Pericardium fibroblast (primary cell): Measurements from ENCODE around the genes SLC26A3 and LSMEM1.

- RAMPAGE, long total RNA = no peak
These were observed 3.1 kb downstream of the PIK3CG start for GRCh38 chr7:106867749-106868949.

GRCh38 chr7:106978321-106978942, 66.1 kb upstream of the PRKAR2B start:
- RAMPAGE, long total RNA = no peak

- RAMPAGE, long total RNA = no peak
These were observed 13.6 kb downstream of the HBP1 start for GRCh38 chr7:107182428-107182731.

DNA sequence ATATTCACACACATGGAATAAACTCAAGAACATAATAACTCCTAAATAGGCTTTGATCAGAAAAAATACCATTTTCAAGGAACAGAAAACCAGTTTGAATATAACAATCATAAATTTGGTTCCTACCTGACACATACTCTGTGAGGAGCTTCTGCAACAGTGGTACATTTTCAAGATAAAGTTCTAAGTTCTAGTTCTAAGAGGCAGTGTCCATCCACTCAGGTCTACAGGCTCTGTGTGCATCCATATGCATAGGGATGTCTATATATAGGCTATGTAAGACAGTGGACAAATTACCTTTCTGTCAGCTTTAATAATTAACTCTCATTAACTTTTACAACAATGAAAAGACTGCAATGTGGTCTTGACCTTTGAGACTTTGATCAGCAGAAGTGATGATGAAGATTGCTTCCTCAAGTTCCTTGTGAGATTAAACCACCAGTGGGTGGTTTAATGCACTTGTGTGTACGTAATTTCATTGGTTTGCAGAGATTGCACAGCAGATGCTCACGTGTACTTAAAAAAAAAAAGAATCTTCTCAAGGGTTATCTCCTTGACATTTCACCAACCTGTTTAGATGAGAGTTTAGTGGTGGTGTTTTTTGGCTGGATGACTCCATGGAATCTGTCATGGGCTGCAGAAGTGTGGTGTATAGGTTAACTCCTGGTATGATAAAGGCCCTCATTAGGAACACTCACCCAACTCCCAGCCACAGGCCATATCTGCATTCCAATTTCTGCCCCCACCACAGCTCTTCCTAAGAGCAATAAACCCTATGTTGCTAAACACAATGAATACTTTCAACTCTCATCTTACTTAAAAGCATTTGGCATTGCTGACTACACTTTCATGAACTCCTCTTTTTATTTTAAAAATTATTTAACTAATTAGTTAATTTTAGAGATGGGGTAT, at the start of gene SLC26A3:
TSS of gene SLC26A3 (minus strand) at position 239 of the 912 bp plus-strand sequence.
- RAMPAGE, long total RNA = no peak

DNA sequence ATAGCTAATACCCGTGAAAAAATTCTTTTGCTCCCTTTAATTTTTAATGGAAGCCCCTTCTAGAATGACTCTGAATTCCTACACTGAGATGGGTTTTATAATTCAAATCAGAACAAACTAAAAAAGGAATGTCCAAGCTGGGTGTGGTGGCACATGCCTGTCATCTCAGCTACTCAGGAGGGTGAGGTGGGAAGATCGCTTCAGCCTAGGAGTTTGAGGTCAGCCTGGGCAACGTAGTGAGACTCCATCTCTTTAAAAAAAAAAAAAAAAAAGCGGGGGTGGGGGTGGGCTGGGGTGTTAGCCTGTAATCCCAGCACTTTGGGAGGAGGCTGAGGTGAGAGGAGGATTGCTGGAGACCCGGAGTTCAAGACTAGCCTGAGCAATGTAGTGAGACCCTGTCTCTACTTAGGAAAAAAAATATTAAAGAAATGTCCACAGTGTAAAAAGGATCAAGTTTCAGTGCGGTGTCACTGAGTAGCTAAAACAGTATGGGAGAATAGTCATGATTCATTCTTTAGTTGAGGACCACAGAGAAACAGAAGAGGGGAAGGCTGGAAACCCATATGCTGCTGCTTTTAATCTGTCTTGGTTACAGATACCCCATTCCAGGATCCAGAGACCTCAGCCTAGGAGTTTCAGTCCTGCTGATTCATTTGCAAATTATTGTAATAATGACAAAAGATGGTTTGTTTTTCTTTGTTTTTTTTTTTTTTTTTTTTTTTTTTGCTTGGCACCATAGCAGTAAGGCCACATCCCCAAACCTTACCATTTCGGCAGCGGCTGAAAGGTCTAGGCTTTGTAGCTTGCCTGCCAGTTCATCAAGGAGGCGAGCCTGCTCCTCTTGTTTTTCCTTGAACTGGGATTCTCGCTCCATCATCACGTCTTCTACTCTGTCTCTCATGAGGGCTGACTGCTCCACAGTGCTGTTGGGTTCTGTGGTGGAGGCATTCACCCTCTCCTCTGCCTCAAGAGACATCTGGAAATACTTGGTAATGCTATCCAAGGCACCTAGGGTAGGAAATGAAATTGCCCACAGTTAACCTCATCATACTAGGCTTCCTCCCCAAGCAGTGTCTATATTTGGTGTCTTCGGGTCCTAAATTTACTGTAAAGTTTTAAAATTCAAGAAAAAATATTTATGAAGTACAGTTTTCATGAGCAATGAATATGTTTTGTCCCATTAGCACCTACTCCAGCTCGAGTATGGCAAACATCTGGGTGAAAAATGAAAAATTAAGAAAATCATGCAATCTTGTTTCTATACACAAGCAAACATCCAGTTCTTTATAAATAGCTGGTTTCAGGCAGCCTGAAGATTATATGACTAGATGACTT, 44.1 kb downstream of the DLD start:
- RAMPAGE, long total RNA = no peak

GRCh38 chr7:107995029-107995562, 7.9 kb downstream of the LAMB1 start:
- RAMPAGE, long total RNA = no peak

DNA sequence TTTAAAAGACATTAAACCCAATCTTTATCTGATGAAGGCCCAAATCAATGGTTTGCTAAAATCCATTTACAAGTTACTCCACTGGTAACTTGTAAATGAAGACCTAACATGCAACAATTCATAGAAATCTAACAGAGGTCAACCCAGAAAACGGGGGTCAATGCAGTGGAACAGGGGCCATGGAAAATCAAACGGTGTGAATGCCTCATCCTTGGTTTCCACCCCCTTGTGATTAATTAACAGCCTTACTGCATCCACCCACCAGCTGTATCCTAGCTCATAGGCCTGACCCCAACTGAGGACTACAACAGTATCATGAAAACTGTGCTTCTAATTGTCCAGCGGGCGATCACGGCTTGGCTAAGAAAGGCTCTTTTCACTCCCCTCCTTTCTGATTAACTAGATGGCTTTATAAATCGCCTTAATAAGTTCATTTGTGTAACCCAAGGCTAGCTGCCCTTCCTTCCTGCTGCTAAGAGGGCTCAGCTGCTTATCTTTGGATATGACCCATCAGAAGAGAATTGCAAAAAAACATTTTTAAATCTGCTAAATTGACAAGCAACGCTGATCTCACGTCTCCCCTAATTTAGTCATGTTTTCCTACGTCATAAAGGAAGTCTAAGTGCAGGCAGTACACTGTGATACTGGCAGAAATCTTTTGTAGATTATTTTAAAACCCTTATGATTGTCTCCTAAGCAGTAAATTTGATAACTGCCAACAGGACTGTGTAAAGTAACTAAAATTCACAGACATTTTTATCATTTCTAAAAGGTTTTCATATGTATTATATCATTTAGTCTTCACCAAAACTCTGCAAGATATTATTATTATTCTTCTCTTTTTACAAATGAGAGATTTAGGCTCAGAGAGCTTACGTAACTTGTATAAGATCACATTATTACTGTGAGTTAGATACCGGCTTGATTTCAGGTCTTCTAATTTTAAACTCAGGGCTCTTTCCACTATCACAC, 163.0 kb downstream of the NRCAM start:
- RAMPAGE, long total RNA = no peak

DNA sequence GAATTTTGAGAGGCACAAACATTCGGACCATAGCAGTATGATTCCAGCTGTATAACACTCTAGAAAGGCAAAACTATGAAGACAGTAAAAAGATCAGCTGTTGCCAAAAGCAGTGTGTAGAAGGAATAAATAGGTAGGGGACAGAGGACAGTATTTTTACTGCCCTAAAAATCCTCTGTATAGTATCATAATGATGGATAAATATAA, 7.8 kb downstream of the PNPLA8 start:
- RAMPAGE, long total RNA = no peak

- RAMPAGE, long total RNA = no peak
These were observed 268.6 kb upstream of the LRRN3 start for GRCh38 chr7:110822000-110823086.

- RAMPAGE, long total RNA = no peak
These were observed 46.8 kb downstream of the LRRN3 start for GRCh38 chr7:111137753-111138194.

GRCh38 chr7:111329150-111329912, 233.0 kb downstream of the IMMP2L start:
- RAMPAGE, long total RNA = no peak

- RAMPAGE, long total RNA = no peak
These were observed 123.1 kb downstream of the IMMP2L start for GRCh38 chr7:111439077-111439610.

DNA sequence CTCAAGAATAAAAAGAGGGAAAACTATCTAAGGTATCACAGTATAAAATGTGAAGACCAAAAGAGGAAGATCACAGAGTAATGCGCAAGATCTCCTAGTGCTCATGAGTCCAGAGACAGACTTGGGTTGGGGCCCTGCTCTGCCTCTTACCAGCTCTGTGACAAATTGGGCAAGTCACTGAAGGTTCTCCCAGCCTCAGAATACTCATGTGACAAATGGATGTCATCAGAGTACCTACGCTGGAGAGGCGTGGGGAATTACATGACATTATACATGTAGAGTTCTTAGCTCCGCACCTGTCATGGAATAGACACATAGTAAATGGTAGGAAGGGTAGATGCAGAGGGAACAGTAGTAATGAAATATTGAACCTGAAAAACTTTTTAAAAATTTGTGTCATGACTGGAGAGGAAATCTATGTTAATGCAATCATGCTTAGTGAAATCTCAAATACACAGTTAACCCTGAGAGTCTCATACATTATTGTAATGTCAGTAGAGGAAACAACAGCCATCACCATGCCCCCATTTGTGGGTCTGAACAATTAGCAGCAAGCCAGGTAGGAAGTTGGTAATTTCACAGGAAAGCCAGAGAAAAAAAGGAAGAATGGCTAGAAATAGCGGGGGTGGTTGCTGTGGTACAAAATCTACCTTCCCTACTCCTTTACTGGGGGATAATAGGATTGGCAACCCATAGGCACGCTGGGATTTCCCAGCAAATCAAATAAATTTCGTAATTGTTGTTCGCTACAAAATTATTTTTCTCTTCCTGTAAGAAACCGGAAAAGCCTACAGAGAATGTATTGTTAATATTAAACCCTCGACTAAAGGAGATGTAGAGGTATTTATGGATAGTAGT, 124.2 kb downstream of the DOCK4 start:
- RAMPAGE, long total RNA = no peak

DNA sequence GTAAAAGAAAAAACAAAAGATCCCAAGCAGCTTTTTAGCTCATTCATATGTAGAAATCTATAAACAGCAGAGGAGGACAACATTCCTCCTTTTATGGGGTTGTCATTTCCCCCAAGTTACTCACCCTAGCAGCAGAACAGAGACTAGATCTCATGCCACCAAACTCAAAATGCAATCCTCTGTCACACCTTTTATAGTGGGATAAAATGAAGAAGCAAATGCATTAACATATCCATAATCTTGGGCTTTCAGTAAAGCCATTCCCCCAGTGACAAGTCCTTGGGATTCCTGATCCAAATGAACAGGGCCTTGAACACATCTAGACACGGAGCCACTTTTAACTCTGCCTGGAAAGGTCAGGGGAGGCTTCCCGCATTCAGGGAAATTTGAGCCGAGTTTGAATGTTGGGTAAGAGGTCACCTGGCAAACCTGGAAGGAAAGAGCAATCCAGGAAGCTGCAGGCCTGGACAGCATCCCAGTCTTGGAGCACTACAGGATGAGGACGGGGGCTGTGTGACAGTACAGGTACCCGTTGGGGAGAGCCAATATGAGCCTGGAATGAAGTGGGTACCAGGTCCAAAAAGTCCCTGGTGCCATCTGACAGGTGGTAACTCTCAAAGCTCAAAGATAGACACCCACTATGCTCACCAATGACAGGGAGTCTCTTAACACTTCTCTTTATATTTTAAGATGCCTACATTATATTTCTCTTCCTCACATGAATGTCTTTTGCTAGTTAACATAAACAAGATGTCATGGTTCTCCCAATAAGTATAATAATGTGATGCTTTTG, 76.3 kb downstream of the DOCK4 start:
- RAMPAGE, long total RNA = no peak

DNA sequence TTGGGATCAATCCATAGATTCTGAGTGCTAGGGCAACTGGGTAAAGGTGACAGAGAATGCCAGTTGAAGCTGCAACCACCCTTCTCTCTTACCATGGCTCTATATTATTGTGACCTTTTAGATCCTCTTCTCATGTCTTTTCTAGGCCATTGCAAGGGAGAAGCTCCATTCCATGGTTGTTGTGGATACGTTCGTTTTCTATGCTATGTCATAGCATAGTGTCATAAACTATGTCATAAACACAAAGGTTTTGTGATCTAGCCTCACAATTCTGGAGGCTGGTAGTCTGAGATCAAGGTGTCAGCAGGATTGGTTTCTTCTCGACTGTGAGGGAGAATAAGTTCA, 38.7 kb downstream of the ZNF277 start:
- RAMPAGE, long total RNA = no peak

- RAMPAGE, long total RNA = no peak
These were observed at the start of gene LSMEM1 for GRCh38 chr7:112480598-112481108. Gene LSMEM1, plus strand, starts transcription at chr7:112480991.

DNA sequence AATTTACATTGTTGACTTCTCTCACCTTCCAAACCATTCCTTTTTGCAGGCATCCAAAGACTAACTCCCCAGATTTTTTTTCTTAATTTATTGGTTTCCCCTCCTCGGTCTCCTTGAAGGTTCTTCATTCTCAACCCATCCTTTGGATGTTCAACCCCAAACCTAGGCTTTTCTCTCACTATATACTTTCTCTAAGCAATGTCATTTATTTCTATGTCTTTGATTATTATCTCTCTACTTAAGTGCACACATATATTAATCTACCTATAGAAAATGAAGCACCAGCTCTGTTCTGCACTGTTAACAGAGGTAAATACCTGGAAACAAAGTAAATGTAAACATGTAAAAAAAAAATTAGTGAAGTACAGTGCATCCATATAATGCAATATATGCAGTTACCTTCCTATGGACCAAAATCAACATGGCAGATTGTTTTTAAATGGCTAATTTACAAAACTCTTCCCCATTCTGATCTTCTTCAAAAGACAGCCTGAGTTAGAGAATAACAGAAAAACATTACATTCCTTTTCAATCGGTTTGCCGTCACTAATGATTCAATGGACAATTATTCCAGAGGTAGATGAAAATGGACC, 2.0 kb downstream of the TMEM168 start:
- RAMPAGE, long total RNA = no peak

DNA sequence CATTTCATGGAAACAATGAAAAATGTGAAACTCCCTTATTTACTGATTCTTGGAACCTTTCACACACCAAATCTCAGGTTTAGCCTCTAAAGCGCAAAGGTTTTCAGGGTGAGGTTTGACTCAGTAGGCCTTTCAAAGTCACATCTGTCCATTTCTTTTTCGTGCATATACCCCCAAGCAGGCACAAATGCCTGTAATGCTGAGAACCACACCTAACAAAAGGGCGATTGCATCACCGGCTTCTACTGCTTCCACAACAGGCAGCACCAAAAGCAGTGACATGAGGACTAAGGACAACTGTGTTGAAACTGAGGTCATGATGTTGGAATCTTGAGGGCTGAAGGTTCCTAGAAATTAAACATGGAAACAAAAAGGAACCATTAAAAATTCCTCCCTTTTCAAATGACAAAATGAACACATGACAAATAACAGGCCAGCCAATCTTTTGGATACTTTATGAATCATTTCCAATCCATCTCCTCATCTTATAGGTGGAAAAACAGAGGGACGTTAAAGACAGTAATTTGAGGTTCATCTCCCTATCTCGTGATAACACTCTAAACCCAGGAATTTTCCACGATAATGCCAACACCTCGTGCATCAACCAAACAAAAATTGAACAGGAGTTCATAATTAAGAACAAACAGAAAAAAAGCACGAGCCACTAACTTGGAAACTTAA, 953 bp downstream of the SMIM30 start:
- RAMPAGE, long total RNA = no peak

DNA sequence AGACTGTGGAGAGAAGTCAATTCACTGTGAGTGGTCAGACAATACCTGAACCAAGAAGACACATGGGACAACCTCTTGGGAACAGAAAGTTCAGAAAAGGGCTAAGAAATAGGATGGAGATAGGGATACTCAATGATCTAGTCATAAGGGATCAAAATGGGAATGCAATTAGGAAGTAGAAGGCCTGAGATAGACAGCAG, 27.3 kb upstream of the SMIM30 start:
- RAMPAGE, long total RNA = no peak

GRCh38 chr7:113551826-113552297, 366.9 kb downstream of the PPP1R3A start:
- RAMPAGE, long total RNA = no peak